Keratinocyte (primary cell): ENCODE measurements around a stretch of chr19.

CAGE:
- cytosol, long polyA minus RNA = no peak
- cytosol, long polyA plus RNA = no peak
- long polyA plus RNA = no peak
- nucleus, long polyA minus RNA = no peak
- nucleus, long polyA plus RNA = no peak
Measured at GRCh38 chr19:1416882-1417777, 9.7 kb downstream of the DAZAP1 start.

DNA sequence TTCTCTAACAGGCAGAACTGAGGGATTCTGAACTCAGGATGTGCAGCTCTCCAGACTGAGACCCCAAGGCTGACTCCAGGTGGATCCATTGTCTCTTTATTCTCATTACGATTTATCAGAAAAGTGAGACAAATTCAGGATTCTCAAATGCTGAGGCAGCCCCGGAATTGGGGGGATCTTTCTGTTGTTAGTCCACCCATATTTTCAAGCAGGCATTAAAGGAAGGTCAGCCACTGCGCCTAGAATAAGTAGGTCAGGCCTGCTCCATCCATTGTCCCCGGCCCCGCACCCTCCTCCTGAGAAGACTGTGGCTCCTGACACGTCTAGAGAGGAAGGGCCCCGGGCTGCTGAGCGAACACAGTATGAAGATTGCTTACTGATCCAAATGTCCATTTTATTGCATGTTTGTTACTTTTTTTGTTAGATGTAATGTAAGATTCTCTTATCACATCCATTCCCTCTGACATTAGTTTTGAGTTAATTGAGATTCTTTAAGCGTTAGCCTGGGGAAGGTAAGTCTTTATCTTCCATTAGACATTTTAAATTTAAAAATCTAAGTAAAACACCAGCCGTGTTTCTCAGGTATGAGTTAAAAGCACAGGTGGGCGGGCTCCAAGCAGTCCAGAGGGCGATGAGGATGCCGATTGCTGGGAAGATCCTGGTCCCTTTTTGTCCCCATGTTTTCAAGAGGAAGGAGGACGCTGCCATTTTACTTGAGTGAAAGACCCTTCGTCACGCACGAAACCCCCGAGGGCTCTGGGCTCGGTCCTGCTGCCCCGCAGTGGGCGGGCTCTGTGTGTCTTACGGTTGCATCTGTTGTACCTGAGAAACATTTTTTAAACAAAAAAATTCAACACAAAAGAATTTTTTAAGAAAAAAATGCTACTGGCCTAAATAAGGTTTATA is 10.1 kb upstream of the RPS15 start:
CAGE:
- cytosol, long polyA minus RNA = no peak
- cytosol, long polyA plus RNA = no peak
- long polyA plus RNA = no peak
- nucleus, long polyA minus RNA = no peak
- nucleus, long polyA plus RNA = no peak

GRCh38 chr19:1470151-1471147 is 8.6 kb downstream of the C19orf25 start:
CAGE:
- cytosol, long polyA minus RNA = no peak
- cytosol, long polyA plus RNA = no peak
- long polyA plus RNA = no peak
- nucleus, long polyA minus RNA = no peak
- nucleus, long polyA plus RNA = no peak

DNA sequence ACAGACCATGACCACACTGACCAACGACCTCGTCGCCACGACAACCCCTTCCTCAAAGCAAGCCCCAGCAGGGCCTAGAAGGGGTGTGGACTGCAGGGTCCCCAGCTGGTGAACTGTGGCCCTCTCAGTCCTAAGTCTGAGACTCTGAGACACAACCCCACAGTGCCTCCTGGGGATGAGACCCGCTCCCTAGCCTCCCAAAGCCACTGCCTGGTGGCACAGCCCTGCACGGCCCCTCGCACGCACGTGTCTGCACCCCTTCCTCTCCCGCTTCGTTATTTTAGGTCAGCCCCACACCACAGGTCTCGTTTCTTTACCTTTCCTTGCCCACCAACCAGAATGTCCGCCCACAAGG is 2.4 kb downstream of the UQCR11 start:
CAGE:
- cytosol, long polyA minus RNA = no peak
- cytosol, long polyA plus RNA = no peak
- long polyA plus RNA = no peak
- nucleus, long polyA minus RNA = no peak
- nucleus, long polyA plus RNA = no peak

CAGE:
- cytosol, long polyA minus RNA = no peak
- cytosol, long polyA plus RNA = no peak
- long polyA plus RNA = no peak
- nucleus, long polyA minus RNA = no peak
- nucleus, long polyA plus RNA = no peak
Measured at GRCh38 chr19:1648105-1648704, 4.2 kb downstream of the TCF3 start.

DNA sequence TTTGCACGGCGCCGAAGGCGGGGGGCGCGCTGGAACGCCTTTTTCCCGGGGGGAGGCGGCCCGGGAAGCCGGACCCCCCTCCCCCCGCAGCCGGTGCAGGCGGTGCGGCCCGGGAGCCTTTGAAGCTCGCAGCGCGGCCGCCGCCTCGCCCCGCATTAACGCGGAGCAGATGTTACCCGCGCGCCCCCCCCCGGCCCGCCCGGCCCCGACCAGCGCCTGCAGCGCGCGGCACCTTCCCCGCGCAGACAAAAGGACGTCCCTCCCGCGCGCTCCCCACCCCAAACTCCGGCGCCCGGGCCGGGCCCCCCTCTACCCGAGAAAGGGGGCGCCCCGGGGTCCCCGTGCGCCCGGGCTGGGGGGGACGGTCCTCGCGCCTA is 810 bp downstream of the TCF3 start:
CAGE:
- cytosol, long polyA minus RNA = no peak
- cytosol, long polyA plus RNA = no peak
- long polyA plus RNA = no peak
- nucleus, long polyA minus RNA = no peak
- nucleus, long polyA plus RNA = no peak

DNA sequence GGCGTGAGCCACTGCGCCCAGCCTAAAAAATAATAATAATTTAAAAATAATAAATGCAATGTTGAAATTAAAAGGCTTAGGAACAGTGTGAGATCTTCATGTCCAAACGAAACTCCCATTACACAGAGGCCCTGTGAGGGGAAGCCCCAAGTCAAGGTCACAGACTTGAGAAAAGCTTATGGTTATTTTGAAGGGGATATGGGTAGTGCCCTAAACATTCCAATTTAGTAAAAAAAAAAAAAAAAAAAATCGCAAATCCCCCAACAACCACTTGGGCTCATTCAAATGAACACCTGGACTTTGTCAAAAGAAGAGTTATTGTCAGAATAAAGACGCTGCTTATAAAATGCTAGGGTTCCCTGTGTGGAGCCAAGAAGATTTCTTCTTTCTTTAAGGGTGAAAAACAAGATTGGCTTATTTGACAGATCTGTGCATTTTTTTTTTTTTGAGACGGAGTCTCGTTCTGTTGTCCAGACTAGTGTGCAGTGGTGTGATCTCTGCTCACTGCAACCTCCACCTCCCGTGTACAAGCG is 25.7 kb upstream of the ONECUT3 start:
CAGE:
- cytosol, long polyA minus RNA = no peak
- cytosol, long polyA plus RNA = no peak
- long polyA plus RNA = no peak
- nucleus, long polyA minus RNA = no peak
- nucleus, long polyA plus RNA = no peak

DNA sequence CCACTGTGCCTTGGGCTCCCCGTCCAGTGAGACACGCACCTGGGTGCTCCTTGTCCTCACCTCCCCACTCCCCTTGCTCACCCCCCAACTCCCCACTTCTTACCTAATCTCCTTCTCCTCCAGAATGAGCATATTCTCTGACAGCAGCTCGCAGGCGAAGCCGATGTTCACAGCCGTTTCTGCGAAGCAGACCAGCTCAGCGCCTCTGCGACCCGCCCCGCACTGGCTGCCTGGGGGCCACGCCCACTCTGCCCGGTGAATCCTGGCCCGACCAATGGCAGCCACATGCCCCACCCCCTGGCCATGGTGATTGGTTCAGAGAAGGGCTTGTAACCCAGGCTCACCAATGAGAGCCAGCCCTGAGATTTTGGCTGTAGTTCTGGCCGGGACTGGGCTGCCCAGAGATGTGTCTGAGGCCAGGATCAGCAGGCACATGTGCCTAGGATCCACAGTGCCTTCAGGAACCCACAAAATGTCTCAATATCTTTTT is 21.4 kb downstream of the ATP8B3 start:
CAGE:
- cytosol, long polyA minus RNA = no peak
- cytosol, long polyA plus RNA = no peak
- long polyA plus RNA = no peak
- nucleus, long polyA minus RNA = no peak
- nucleus, long polyA plus RNA = no peak

GRCh38 chr19:1826865-1827610 is 15.0 kb upstream of the ATP8B3 start:
CAGE:
- cytosol, long polyA minus RNA = no peak
- cytosol, long polyA plus RNA = no peak
- long polyA plus RNA = no peak
- nucleus, long polyA minus RNA = no peak
- nucleus, long polyA plus RNA = no peak

CAGE:
- cytosol, long polyA minus RNA = no peak
- cytosol, long polyA plus RNA = no peak
- long polyA plus RNA = no peak
- nucleus, long polyA minus RNA = no peak
- nucleus, long polyA plus RNA = no peak
Measured at GRCh38 chr19:1841177-1841735, 7.0 kb downstream of the REXO1 start.

CAGE:
- cytosol, long polyA minus RNA = no peak
- cytosol, long polyA plus RNA = no peak
- long polyA plus RNA = no peak
- nucleus, long polyA minus RNA = no peak
- nucleus, long polyA plus RNA = no peak
Measured at GRCh38 chr19:1876503-1877097, 8.7 kb downstream of the ABHD17A start.

GRCh38 chr19:1911753-1912654 is 6.8 kb downstream of the ADAT3 start:
CAGE:
- cytosol, long polyA minus RNA = no peak
- cytosol, long polyA plus RNA = no peak
- long polyA plus RNA = no peak
- nucleus, long polyA minus RNA = no peak
- nucleus, long polyA plus RNA = no peak

CAGE:
- cytosol, long polyA minus RNA = no peak
- cytosol, long polyA plus RNA = no peak
- long polyA plus RNA = no peak
- nucleus, long polyA minus RNA = no peak
- nucleus, long polyA plus RNA = no peak
Measured at GRCh38 chr19:1924203-1925104, 16.5 kb upstream of the CSNK1G2 start.

CAGE:
- cytosol, long polyA minus RNA = no peak
- cytosol, long polyA plus RNA = no peak
- long polyA plus RNA = no peak
- nucleus, long polyA minus RNA = no peak
- nucleus, long polyA plus RNA = no peak
Measured at GRCh38 chr19:1933164-1933675, 7.8 kb upstream of the CSNK1G2 start.

GRCh38 chr19:1942325-1942950 is 1.5 kb downstream of the CSNK1G2 start:
CAGE:
- cytosol, long polyA minus RNA = no peak
- cytosol, long polyA plus RNA = no peak
- long polyA plus RNA = no peak
- nucleus, long polyA minus RNA = no peak
- nucleus, long polyA plus RNA = no peak

DNA sequence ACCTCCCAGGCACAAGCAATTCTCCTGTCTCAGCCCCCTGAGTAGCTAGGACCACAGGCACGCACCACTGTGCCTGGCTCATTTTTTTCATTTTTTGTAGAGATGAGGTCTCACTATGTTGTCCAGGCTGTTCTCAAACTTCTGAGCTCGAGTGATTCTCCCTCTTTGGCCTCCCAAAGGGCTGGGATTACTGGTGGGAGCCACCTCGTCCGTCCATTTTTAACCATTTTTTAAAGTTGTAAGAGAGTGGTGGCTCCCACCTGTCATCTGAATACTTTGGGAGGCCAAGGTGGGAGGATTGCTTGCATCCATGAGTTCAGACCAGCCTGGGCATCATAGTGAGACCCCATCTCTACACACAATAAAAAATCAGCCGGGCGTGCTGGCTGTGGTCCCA is 21.0 kb downstream of the MOB3A start:
CAGE:
- cytosol, long polyA minus RNA = no peak
- cytosol, long polyA plus RNA = no peak
- long polyA plus RNA = no peak
- nucleus, long polyA minus RNA = no peak
- nucleus, long polyA plus RNA = no peak

GRCh38 chr19:2075512-2075905 is 20.6 kb downstream of the MOB3A start:
CAGE:
- cytosol, long polyA minus RNA = no peak
- cytosol, long polyA plus RNA = no peak
- long polyA plus RNA = no peak
- nucleus, long polyA minus RNA = no peak
- nucleus, long polyA plus RNA = no peak

DNA sequence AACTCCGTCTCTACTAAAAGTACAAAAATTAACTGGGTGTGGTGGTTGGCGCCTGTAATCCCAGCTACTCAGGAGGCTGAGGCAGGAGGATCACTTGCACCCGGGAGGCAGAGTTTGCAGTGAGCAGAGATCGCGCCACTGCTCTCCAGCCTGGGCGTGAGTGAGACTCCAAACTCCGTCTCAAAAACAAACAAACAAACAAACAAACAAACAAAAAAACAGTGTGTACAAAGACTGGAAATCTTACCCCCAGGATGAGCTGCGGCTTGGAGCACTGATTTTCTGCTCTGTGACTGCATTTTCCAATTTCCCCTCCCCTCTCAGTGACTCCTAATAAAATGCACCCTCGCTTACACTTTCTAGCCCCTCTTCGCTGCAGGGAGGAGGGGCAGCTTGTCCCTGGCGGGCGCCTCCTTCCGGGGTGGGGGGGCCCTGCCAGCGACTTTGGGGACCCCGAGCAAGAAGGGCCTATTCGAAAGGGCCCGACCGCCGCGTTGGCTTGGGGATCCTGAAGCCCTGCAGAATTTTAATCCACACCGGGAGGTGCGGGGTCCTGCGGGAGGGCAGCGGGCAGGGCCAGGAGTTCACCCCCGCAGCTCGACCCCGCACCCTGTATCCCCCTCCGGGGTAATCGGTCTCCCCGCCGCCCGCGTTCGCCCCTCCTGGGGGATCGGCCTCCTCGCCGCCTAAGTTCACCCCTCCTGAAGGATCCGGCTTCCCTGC is 971 bp downstream of the MOB3A start:
CAGE:
- cytosol, long polyA minus RNA = no peak
- cytosol, long polyA plus RNA = no peak
- long polyA plus RNA = no peak
- nucleus, long polyA minus RNA = no peak
- nucleus, long polyA plus RNA = no peak

DNA sequence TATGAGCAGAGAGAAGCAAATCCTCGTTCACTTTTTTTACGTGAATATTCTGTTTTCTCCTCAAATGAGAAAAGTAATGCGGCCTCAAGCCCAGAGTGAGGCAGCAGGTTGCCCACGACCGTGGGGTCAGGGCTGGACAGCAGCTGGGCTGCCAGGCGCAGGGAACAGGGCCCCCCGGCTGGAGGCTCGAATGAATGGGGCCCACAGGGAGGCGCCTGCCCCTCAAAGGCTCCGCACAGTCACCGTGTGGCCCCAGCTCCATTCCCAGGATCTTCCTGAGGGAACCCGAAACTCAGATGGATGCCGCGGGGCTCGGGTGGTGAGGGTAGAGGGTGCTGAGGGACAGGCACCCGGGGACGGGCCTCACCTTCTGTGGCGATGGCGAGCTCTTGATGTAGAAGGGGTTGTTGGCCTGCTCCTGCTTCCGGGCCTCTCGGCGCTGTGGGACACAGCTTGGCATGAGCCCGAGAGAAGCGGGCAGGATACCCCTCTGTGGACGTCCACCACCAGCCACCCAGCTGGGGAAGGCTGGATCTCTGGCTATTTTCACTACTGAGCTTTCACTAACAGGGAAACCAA is 19.2 kb downstream of the IZUMO4 start:
CAGE:
- cytosol, long polyA minus RNA = start-site peak on the minus strand centred at position 415 of the sequence, 18 bp wide, 37 reads
- cytosol, long polyA plus RNA = no peak
- long polyA plus RNA = no peak
- nucleus, long polyA minus RNA = start-site peak on the minus strand centred at position 397 of the sequence, 49 bp wide, 135 reads
- nucleus, long polyA plus RNA = no peak

DNA sequence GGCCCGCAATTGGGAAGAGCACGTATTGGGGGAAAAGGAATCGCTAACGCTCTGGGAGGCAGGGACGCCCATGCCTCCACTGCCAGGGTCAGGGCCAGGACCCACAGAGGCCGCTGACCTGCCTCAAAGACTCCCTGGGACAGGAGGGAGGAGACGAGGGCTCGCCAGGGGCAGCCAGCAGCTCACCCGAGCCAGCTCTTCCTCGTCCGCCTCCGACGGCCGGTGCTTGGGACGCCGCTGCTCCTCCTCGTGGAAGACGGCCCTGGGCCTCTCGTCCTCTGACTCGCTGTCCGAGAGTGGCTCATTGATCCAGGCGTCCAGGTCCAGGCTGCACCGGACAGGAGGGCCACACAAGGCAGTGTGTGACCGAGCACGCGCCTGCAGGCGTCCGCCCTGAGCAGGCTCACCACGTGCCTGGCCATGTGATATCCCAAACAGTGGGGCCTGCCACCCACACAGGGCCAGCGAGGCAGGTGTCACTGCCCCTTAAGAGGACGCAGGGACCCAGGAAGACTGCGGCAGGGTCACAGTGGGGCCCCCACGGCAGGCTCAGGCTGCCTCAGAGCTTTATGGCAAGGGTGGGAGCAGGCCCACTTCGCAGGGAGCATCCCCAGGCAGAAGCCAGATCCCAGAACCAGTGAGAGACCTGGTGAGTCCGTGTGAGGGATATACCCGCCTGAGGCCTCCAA is 19.8 kb downstream of the IZUMO4 start:
CAGE:
- cytosol, long polyA minus RNA = no peak
- cytosol, long polyA plus RNA = no peak
- long polyA plus RNA = no peak
- nucleus, long polyA minus RNA = start-site peak on the minus strand centred at position 309 of the sequence, 9 bp wide, 22 reads
- nucleus, long polyA plus RNA = no peak